Peyer's patch (tissue), 4 donors: ENCODE data around the gene ALG8.

DNA sequence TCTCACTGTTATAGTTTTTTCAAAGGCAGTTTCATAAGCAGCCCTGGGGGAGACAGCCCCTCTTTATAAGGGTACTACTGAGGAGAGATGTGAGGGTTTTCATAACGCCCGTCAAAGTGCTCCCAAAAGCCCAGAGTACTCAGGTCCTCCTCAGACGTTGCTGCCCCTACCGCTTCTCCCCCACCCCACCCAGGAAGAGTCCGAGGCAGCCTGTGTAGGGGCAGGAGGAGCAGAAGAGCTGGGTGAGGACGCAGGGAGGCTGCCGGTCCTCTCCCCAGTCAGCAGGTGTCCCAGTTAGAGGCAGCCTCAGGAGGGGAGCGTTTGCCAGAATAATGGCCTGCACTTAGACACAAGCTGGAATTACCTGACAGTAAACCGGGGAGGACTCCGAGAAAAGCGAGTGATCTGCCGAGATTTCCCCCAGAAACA, 17.9 kb upstream of the THRSP start:
- PRO-cap: unidirectional peak, plus-strand start at position 232 of the sequence
- RAMPAGE, long total RNA, 4 experiments: no peak in any of the 4 experiments

DNA sequence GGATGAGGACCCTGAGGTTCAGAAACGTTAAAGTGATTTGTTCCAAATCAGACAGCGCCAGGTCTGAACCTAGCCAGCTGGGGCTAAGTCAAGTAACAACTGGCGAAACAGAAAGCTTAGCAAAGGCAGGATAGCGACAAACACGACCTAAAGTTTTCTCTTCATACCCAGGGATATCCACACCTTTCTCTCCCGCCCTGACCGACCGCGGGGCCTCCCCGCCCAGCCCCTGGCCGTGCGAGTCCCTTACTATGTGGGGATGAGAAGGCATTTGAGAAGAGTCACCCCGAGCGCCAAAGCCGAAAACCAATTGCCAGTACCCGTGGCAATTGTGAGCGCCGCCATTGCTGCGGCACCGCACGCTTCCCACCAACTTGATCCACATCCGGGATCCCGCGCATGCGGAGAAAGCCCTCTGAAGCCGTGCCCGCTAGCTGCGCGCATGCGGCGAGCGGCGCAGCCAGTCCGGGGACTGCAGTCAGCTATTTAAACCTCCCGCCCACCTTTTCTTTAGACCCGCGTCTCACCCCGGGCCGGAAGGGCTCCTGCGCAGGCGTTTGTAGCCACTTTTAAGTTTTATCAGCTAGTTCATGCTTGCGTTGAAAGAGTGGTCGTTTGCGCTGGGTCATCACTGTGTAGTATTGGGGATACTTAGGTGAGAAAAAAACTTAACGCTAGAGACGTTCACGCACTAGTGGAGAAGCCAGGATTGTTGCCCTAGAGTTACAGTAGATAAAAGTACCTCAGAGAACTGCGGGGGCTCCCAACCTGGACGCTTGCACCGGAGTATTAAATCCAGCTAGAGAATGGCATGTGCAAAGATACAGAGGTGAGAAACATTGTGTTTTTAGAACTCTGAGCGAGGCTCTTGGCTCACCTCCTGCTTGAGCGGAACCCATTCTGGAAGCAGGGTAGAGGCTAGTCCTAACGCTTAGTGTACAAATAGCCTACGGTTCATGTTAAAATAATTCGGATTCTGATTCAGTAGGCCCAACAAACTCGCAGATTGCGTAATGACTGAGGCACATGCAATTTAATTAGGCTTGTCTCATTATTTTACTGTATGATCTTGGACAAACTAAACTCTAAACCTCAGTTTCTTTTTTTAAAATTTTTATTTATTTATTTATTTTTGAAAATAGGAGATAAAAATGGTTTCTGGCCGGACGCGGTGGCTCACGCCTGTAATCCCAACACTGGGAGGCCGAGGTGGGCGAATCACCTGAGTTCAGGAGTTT, at the start of gene ALG8:
Gene ALG8, minus strand, starts transcription at position 383 of the 1,238 bp plus-strand sequence.
- PRO-cap: bidirectional peak, plus-strand start at position 513 of the sequence, minus-strand start at position 381 of the sequence
- RAMPAGE, long total RNA, 4 experiments: start-site peak on the plus strand in 1 of 4 experiments, centred at position 530 of the sequence, 11 reads per replicate; start-site peak on the minus strand in 3 of 4 experiments, centred at positions 241 to 373 of the sequence, 5 to 44 reads per replicate

- PRO-cap: no peak
- RAMPAGE, long total RNA, 4 experiments: no peak in any of the 4 experiments
These were observed 19.3 kb upstream of the ALG8 start for GRCh38 chr11:78158757-78159038.

DNA sequence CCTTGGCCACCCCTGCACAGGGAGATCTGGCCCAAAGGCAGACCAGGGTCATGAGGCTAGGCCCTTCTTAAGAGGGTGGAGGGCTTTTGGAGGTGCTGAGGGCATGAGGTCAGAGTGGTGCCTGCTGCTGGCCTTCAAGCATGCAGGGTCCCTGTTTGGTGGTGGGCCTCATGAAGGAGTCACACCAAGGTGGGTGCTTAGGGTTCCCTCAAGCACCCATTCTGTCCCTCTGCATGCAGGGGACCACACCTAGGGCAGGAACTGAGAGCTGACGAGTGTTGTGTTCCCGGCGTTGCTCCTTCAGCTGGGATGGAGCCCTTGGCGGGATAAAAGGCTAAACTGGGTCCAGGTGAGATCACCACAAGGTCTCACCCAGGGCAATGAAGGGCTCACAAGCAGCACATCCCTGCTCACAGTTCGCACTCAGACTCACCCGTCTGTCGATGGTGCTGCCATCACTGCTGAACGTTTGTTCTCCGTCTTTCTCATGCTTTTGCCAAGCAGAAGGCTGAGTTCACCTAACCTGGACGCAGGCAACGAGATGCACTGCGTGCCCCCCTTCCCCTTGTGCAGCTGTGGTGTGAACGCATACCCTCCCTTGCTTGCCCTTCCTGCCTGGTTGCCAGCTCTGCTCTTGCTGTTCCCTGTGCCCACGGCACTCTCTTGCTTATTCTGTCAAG, 18.2 kb downstream of the KCTD21 start:
- PRO-cap: no peak
- RAMPAGE, long total RNA, 4 experiments: no peak in any of the 4 experiments

DNA sequence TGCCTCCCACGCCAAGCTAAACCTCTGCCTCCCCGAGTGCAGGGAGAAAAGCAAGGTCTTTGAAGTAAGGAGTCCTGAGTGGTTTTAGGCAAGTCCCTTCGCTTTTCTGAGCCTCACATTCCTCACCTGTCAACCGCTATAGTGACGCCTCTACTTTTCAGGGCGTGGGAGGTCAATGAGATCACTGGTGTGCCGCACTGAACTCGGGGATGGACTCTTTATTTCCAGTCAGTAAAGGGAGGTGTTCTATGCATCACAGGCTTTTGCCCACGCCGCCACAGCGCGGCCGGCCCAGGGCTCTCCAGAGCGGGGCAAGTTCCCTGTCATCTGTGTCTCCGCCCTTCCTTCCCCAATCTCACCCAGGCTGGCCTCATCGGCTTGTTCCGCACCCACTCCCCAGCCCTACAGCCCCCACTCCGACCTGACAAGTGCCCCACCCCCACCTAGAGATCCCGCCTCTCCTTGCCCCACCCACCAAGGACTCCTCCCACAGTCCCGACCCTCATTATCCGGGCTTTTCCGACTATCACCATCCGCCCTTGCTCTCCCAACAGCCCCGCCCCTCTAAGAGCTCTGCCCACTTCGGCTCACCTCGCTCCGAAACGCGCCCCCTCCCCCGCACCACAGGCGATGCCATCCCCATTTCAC, 494 bp downstream of the KCTD21 start:
- PRO-cap: unidirectional peak, plus-strand start at position 227 of the sequence; unidirectional peak, minus-strand start at position 357 of the sequence
- RAMPAGE, long total RNA, 4 experiments: no peak in any of the 4 experiments

DNA sequence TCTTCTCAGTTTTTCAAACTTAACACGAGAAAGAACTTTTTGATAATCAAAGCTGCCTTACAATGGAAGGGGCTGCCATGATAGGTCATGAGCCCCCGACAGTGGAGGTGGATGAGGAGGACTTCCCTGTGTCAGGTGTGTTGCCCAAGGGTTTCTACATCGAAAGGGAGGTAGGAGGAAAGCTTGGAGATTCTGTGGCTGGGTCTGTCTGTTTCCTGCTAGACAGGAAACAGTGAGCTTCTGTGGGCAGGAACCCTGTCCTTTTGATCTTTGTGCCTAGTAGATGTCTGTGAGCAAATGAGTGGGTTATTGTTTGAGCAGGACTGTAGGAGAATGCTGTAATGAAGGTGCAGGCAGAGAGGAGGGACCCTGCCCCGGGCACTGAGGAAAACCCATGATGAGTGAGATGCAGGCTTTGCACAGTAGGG, 13.9 kb downstream of the USP35 start:
- PRO-cap: no peak
- RAMPAGE, long total RNA, 4 experiments: no peak in any of the 4 experiments

- PRO-cap: no peak
- RAMPAGE, long total RNA, 4 experiments: start-site peak on the minus strand in 1 of 4 experiments, at chr11:78284379-78284435 at its widest, 6 reads per replicate
These were observed 95.4 kb downstream of the USP35 start for GRCh38 chr11:78283717-78284841.

GRCh38 chr11:78375579-78376210, 41.9 kb downstream of the GAB2 start:
- PRO-cap: no peak
- RAMPAGE, long total RNA, 4 experiments: no peak in any of the 4 experiments

- PRO-cap: no peak
- RAMPAGE, long total RNA, 4 experiments: no peak in any of the 4 experiments
These were observed 5.5 kb upstream of the GAB2 start for GRCh38 chr11:78423018-78423629.

DNA sequence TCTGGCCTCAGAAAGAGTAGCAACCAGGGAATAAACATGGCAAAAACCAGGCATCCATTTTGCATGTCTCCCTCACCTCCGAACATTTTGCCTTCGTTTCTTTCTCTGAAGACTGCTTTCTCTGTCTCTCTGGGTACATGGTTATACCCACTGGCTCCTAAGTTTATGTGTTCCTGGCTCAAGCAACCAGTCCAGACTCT, 8.6 kb upstream of the GAB2 start:
- PRO-cap: no peak
- RAMPAGE, long total RNA, 4 experiments: no peak in any of the 4 experiments

GRCh38 chr11:78464079-78464640, 46.5 kb upstream of the GAB2 start:
- PRO-cap: no peak
- RAMPAGE, long total RNA, 4 experiments: start-site peak on the minus strand in 1 of 4 experiments, at chr11:78464255-78464291 at its widest, 6 reads per replicate

DNA sequence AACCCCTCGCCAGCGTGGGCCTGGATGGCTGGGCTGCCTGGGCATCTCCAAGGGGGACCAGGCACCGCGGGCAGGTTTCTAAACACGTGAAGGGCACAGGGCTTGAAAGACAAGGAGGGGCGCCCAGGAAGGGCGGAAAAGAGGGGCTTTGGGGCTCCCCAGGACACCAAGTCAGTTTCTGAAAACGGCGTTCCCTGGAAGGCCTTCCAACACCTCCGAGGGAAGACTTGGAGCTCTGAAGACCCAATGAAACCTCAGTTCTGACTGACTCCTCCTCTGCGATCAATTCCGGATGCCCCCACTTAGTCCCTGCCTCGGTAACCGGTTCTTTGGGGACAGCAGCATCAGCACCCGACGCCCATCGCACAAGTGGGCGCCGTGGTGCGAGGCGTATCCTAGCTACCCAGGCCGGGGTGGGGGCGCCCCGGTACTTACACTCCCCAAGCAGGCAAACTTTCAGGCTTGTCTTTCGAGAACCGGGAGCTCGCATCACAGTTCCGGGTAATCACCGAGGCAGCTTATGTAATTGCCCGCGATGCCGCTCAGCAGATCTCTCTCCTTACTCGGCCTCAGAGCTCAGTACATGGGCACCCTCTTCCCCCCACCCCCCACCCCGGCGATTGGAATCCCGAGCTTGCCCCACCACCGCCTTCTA, 2.2 kb downstream of the TENM4 start:
- PRO-cap: bidirectional peak, plus-strand start at position 320 of the sequence, minus-strand start at position 256 of the sequence
- RAMPAGE, long total RNA, 4 experiments: no peak in any of the 4 experiments

DNA sequence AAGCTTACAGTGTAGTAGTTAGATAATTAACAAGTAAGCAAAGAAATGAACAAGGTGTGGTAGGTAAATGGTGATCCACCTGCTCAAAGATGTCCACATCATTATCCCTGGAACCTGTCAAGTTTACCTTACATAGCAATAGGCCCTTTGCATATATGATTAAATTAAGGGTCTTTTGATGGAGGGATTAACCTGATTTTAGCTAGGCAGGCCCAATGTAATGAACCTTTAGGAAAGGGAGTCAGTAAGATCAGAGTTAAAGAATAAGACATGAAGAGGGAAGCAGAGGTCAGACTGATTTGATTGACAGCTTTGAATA, 56.0 kb upstream of the TENM4 start:
- PRO-cap: no peak
- RAMPAGE, long total RNA, 4 experiments: no peak in any of the 4 experiments

DNA sequence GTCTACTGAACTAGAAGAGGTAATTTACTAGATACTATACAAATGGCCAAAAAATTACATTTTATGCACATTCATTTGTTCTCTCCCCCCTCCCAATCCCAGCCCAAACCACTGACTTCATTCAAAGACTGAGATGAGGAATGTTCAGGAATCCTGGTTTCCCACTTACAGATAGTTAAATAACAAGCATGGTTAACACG, 1387.8 kb upstream of the TENM4 start:
- PRO-cap: no peak
- RAMPAGE, long total RNA, 4 experiments: no peak in any of the 4 experiments

DNA sequence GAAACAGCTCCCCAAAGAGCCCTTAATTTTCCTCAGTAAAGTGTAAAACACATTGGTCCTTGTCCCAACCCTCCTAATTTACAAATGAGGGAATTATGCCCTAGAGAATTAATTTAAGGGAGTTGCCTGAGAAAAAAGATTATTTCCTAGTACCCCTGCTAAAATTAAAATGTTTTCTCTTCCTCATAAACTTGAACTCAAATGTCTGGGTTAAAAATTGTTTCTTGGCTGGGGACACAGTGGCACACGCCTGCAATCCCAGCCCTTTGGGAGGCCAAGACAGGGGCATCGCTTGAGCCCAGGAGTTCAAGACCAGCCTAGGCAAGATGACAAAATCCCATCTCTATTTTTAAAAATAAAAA, 1.6 kb downstream of the PRCP start:
- PRO-cap: no peak
- RAMPAGE, long total RNA, 4 experiments: no peak in any of the 4 experiments

- PRO-cap: unidirectional peak, plus-strand start at chr11:82971650
- RAMPAGE, long total RNA, 4 experiments: no peak in any of the 4 experiments
These were observed 69.7 kb downstream of the DDIAS start for GRCh38 chr11:82971194-82971716.

GRCh38 chr11:83284865-83285150, 1.4 kb downstream of the CCDC90B start:
- PRO-cap: no peak
- RAMPAGE, long total RNA, 4 experiments: no peak in any of the 4 experiments

DNA sequence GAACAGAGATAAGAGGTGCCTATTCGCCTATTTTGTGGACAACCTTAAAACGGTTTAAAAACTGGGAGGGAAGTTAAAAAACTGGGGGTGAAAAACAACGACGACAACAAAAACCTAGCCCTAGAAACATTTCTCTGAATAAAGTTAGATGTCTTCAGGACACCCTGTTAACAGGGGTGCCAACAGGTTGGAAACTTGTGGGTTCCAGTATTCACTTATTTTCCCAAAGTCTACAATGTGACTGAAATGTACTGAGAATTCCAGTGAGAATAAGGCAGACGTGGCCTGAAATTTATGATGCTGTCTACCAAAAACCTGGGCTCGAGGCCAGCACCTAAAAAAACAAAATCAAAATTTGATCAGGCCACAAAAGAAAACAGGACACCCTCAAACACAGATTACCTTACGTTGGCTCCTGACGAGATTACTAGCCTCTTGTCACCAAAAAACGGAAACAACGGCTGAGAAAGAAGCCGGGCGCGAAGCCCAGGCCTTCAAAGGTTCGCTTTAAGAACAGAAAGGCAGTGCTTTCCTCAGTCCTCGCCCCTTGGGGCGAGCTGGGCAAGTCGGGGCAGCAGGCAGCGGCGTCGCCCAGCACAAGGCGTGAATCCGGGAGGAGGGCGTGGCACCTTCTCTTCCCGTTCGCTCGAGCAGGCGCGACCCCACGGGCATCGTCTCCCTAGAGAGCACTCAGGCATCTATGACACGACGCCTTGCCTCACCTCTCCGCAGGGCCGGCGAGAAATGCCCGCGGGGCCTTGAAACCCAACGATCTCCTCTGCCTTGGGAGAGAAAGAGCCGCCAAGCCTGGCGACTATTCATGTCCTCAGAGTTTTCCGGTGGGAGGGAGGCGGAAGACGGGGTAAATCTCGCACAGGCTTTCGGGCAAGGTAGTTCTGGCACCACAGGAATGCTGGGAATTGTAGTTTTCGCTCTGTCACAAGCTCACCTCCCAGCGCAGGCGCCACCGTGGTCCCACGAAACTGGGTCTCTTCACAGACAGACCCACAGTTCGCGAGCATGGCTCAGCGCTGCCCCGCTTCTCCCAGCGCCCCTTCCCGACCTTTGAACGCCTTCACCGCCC, 674 bp downstream of the CCDC90B start:
- PRO-cap: bidirectional peak, plus-strand start at position 536 of the sequence, minus-strand start at position 549 of the sequence; bidirectional peak, plus-strand start at position 980 of the sequence, minus-strand start at position 838 of the sequence
- RAMPAGE, long total RNA, 4 experiments: start-site peak on the minus strand in 2 of 4 experiments, centred at positions 825 to 835 of the sequence, 217 to 325 reads per replicate

GRCh38 chr11:84653992-84654207, 973.2 kb downstream of the DLG2 start:
- PRO-cap: no peak
- RAMPAGE, long total RNA, 4 experiments: no peak in any of the 4 experiments

GRCh38 chr11:85626574-85626978, 568 bp downstream of the DLG2 start:
- PRO-cap: no peak
- RAMPAGE, long total RNA, 4 experiments: no peak in any of the 4 experiments